Neural cell (in vitro differentiated cells): Measurements from ENCODE around the gene ATG14.

GRCh38 chr14:55128710-55128847 is 473 bp upstream of the LGALS3 start:
- RAMPAGE, long total RNA, result no peak

GRCh38 chr14:55271887-55272826 is 936 bp downstream of the FBXO34 start:
- RAMPAGE, long total RNA, result start-site peak on the minus strand at chr14:55272072-55272078, 11 and 22 reads in 2 replicates

- RAMPAGE, long total RNA, result no peak
Measured at GRCh38 chr14:55378429-55378641, 33.3 kb downstream of the ATG14 start.

- RAMPAGE, long total RNA, result start-site peak on the minus strand at chr14:55411802-55411831, 99 and 2,043 reads in 2 replicates
Measured at GRCh38 chr14:55411191-55412309, at the start of gene ATG14. Gene ATG14, minus strand, starts transcription at chr14:55411830.

GRCh38 chr14:55412524-55413222 is 1.0 kb upstream of the ATG14 start:
- RAMPAGE, long total RNA, result no peak

DNA sequence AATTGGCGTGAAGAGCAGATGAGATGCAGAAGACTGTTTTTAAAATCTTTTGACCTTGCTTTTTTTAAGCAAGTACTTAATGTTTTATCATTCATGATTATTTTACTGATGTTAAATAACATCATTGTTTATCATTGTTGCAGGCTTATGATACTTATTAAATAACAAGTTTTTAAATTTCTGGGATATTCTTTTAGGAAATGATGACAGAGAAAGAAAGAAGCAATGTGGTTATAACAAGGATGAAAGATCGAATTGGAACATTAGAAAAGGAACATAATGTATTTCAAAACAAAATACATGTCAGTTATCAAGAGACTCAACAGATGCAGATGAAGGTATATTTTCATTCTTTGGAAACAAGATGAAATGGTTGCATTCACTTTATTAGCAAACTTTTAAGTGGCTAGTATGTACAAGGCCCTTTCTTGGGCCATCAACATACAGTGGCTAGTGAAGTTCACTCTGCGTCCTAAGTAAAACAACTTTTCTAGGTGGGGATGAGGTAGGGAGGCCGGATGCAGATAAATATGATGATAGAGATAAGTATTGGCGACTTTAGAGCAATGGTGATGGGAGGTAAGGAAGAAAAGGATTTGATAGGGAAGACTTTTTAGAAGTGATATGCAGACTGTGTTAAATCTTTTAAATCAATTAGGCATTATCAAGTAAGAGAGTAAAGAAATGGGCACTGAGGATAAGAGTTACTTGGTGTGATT is 49.9 kb downstream of the KTN1 start:
- RAMPAGE, long total RNA, result no peak

GRCh38 chr14:55796486-55797016 is 216.5 kb downstream of the KTN1 start:
- RAMPAGE, long total RNA, result no peak

- RAMPAGE, long total RNA, result no peak
Measured at GRCh38 chr14:56116347-56117025, 1.7 kb upstream of the PELI2 start.

DNA sequence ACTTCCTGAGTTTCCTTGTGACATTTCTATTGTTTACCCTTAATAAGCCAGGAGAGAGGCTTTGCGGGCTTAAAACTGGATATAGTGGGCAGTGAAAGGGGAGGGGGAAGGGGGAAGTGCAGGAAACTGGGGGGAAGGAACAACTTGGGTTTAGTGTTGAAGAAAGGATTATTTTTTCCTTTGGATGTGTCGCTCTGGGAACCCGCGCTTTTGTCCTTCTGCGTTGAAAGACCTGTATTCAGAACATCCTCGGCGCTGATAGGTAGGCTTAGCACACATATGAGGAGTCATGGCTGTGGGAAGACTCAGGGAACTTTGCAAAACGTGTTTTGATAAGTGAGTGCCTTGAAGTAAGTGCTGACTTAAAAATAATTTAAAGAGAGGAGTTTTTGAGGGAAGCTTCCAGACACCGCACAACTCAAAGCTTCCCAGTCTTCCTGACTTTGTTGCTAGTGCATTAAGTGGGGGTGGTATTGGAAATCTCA is 1.4 kb downstream of the PELI2 start:
- RAMPAGE, long total RNA, result no peak

GRCh38 chr14:56310692-56311126 is 192.5 kb downstream of the PELI2 start:
- RAMPAGE, long total RNA, result no peak

GRCh38 chr14:56703874-56704303 is 106.4 kb downstream of the OTX2 start:
- RAMPAGE, long total RNA, result no peak

GRCh38 chr14:56766248-56766493 is 44.1 kb downstream of the OTX2 start:
- RAMPAGE, long total RNA, result no peak

GRCh38 chr14:56798000-56799021 is 12.0 kb downstream of the OTX2 start:
- RAMPAGE, long total RNA, result no peak

DNA sequence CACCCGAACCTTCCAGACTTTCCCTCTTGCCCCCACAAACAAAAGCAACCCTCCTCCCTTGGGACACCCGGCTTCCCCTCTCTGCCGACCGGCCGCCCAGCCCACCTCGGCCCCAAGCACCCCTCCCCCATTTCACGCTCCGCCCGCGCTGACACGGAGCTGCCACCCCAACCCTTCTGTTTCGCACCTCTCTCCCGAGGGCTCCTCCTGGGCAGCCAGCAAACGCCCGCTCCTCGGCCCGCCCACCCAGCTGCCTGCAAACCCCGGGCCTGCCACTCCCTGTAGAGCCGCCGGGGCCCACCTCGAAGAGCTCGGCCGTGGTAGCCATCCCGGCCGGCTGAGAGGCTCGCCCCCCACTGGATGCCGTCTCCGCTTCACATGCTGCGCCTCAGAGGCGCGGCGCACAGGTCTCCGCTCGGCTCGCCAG is 371 bp downstream of the EXOC5 start:
- RAMPAGE, long total RNA, result start-site peak on the minus strand centred at position 397 of the sequence, 360 bp wide, 5,803 and 6,533 reads in 2 replicates

GRCh38 chr14:57608701-57608924 is 115.0 kb upstream of the CCDC198 start:
- RAMPAGE, long total RNA, result no peak

DNA sequence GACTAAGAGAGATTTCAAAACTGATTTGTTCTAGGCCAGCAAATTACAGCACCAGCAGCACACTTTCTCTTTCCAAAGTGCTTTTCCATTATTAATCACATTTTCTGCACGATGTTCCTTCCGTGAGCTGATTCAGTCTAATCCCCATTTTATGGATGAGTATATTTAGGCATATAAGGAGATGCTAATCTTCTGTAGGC is 163.3 kb downstream of the SLC35F4 start:
- RAMPAGE, long total RNA, result no peak

DNA sequence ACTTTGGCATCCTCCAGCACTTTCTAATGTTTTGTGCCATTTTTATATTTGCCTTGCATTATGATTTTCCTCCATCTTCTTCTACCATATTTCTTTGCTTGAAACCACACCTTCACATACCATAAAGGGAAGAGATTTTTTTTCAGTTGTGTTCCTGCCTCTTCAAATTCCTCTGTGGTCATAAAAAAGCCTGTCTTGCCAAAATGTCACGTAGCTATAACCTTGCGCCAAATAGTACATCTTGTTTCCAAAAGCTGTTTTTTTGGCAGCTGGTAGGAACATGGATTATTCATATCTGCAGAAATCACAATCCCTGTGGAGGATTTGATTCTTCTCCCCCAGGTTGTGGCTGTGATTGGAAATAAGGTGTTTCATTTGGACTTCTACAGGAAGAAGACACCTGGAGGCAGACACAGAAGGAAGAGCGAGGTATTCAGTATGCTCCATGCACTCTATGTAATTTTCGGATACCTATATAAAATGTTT is 133.6 kb upstream of the SLC35F4 start:
- RAMPAGE, long total RNA, result no peak

- RAMPAGE, long total RNA, result no peak
Measured at GRCh38 chr14:58151063-58151915, 724 bp downstream of the ARMH4 start.

- RAMPAGE, long total RNA, result no peak
Measured at GRCh38 chr14:58299742-58300385, 1.5 kb downstream of the ARID4A start.

DNA sequence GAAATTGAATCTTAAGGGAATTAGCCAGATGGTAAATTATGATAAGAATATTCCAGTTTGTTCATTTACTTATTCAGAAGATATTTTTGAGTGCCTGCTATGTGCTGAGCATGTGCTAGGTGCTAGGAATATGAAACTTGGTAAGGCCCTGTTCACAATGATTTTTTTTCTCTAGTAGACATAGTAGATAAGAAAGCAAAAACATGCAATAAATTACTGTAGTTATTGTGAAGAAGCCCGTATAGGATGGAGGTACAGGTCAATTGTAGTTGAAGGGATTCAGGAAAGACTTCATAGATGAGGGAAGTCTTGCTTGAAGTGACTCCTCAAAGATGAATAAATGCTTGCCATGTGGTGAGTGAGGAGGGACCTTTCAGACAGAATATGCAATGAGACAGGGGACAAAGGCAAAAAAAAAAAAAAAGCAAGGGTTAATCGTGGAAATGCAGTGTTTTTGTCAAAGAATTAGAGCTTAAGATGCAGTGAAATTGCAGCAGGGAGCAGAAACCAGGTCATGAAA is 75.9 kb downstream of the KIAA0586 start:
- RAMPAGE, long total RNA, result no peak